Spinal cord (tissue), 3 donors: ENCODE measurements around the genes TMEM95, SPEM1 and ALOXE3.

DNA sequence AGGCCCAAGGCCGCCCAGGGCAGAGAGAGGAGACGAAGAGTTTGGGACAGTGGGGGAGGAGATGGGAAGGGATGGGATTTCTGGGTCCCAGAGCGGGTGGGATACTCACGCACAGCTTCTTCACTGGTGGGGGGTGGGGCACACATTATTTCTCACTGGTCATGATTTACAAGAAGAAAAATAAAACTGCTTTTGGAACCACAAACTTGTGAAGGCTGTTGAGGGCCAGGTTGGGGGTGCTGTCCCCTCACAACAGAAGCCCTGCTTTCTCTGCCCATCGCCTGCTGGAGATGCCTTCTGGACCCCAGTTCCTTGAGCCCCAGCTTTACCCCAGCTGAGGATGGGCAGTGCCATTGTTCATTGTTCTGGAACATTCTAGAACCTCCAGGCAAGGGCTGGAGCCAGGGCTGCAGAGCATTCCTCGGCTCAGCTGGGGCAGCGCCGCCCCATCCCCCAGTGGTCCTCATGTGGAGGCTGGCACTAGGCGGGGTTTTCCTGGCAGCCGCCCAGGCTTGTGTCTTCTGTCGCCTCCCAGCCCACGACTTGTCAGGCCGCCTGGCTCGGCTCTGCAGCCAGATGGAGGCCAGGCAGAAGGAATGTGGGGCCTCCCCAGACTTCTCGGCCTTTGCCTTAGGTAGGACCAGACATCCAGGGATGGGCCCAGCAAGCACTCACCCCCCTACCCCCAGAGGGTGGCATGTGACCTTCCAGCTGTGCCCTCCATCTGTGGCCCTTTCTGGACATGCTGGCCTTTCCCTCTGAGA, at the start of gene TMEM95:
TSS of gene TMEM95 (plus strand) at position 417 of the 764 bp plus-strand sequence.
- PRO-cap, result no peak
- RAMPAGE, long total RNA, result no peak

GRCh38 chr17:7383718-7384746, 3.1 kb downstream of the TNK1 start:
- PRO-cap, result no peak
- RAMPAGE, long total RNA, result no peak

DNA sequence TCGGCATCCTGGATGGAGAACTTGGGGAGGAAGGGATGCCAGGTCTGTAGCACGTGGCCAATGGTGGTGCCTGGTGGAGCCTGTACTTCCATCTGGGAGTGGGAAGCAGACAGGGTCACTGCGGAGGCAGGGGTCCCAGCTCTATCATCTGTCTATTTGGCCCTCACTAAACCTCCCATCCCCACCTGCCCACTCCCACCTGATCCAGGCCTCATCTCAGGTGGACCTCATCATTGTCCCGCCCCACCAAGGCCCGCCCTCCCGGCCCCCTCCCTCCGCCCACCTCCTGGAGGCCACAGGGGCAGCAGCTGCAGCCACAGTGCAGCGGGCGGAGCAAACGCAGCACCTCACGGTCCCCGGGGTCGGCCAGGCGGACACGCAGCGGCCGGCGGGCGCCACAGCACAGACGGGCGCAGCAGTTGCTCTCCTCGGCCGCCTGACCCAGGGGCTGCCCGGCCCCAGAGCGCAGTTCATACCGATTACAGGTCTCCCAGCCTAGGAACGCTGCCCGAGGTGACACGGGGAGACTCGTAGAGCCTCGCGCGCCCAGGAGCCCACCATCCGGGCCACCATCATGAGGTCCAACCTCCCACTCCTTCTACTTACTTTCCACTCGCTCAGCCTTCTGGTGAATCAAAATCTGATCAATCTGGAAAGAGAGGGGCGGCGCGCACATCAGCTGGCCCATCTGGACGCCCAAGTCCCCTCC, 1.3 kb downstream of the PLSCR3 start:
- PRO-cap, result no peak
- RAMPAGE, long total RNA, result no peak

- PRO-cap, result no peak
- RAMPAGE, long total RNA, result no peak
Observed at GRCh38 chr17:7404201-7404291, 149 bp upstream of the TMEM256 start.

GRCh38 chr17:7420271-7420490, at the start of gene SPEM1:
Gene SPEM1 (plus strand): TSS chr17:7420324.
- PRO-cap, result no peak
- RAMPAGE, long total RNA, result no peak

- PRO-cap, result no peak
- RAMPAGE, long total RNA, result no peak
Observed at GRCh38 chr17:7475596-7476113, 3.8 kb downstream of the ZBTB4 start.

DNA sequence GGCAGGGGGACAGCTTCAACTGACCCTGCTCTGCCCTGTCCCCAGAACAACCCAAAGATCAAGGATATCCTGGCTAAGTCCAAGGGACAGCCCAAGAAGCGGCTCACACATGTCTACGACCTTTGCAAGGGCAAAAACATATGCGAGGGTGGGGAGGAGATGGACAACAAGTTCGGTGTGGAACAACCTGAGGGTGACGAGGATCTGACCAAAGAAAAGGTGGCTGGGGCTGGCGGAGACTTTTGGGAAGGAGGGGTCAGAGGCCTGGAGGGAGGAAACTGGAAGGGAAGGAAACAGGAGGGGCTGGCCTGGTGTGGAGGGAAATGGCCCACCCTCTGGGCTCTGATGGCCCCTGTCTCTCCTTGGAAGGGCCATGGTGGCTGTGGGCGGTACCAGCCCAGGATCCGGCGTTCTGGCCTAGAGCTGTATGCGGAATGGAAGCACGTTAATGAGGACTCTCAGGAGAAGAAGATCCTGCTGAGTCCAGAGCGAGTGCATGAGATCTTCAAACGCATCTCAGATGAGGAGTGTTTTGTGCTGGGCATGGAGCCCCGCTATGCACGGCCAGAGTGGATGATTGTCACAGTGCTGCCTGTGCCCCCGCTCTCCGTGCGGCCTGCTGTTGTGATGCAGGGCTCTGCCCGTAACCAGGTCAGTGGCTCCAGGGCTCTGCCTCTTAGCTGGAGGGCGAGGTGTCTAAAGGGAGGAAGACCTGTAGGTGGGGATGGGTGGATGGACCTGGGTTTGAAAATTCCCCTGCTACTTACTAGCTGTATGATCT, 15.3 kb downstream of the SLC35G6 start:
- PRO-cap, result no peak
- RAMPAGE, long total RNA, result no peak

- PRO-cap, result no peak
- RAMPAGE, long total RNA, result no peak
Observed at GRCh38 chr17:7548383-7548745, 494 bp upstream of the TNFSF12 start.

GRCh38 chr17:7574085-7574352, 1.4 kb downstream of the EIF4A1 start:
- PRO-cap, result no peak
- RAMPAGE, long total RNA, result no peak

- PRO-cap, result no peak
- RAMPAGE, long total RNA, result no peak
Observed at GRCh38 chr17:7585639-7586229, 2.1 kb downstream of the MPDU1 start.

GRCh38 chr17:7627925-7628287, 285 bp upstream of the SAT2 start:
- PRO-cap, result no peak
- RAMPAGE, long total RNA, result no peak

DNA sequence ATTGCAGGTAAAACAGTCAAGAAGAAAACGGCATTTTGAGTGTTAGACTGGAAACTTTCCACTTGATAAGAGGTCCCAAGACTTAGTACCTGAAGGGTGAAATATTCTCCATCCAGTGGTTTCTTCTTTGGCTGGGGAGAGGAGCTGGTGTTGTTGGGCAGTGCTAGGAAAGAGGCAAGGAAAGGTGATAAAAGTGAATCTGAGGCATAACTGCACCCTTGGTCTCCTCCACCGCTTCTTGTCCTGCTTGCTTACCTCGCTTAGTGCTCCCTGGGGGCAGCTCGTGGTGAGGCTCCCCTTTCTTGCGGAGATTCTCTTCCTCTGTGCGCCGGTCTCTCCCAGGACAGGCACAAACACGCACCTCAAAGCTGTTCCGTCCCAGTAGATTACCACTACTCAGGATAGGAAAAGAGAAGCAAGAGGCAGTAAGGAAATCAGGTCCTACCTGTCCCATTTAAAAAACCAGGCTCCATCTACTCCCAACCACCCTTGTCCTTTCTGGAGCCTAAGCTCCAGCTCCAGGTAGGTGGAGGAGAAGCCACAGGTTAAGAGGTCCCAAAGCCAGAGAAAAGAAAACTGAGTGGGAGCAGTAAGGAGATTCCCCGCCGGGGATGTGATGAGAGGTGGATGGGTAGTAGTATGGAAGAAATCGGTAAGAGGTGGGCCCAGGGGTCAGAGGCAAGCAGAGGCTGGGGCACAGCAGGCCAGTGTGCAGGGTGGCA, 13.7 kb downstream of the TP53 start:
- PRO-cap, result no peak
- RAMPAGE, long total RNA, result no peak

DNA sequence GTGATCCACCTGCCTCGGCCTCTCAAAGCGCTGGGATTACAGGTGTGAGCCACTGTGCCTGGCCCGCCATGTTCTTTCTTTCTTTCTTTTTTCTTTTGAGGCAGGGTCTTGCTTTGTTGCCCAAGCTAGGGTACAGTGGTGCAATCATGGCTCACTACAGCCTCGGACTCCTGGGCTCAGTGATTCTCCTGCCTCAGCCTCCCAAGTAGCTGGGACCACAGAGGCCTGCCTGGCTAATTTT, 9.2 kb downstream of the TP53 start:
- PRO-cap, result no peak
- RAMPAGE, long total RNA, result no peak

DNA sequence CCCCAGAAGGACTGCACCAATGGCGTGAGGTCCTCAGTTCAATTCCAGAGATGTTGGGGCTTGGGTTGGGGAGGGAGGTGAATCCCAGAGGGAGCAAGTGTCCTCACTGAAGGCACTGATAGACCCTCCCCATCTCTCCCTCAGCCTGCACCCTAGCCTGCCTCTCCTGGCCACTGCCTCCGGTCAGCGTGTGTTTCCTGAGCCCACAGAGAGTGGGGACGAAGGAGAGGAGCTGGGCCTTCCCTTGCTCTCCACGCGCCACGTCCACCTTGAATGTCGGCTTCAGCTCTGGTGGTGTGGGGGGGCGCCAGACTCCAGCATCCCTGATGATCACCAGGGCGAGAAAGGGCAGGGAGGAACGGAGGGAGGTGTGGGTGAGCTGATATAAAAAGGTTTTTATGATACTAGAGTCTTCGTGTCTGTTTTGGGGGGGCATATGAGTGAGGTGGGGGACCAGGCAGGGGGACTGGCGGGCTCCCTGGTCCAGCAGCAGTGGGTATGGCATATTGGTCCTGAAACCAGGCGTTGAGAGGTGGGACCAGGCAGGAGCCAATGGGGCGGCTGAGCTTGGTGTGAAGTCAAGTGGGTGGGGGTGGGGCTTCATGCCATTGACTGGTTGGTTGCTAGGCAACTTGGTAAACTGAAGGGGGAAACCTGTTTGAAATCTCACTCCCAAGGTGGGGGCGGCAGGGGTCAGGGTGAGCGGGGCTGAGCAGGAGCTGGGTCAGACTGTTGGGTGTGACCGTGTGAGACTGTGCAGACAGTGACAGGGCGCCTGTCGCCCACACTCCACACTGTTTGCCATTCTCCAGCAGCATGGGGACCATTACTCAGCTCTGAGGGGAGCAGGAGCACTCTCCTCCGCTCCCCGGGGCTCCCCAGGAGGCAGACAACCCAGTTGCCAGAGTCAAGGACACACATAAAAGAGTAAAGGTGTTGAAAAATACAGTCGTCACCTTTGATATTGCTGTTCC, 1.6 kb upstream of the EFNB3 start:
- PRO-cap, result no peak
- RAMPAGE, long total RNA, result no peak

GRCh38 chr17:7839673-7840421, 5.8 kb downstream of the KDM6B start:
- PRO-cap, result no peak
- RAMPAGE, long total RNA, result no peak

DNA sequence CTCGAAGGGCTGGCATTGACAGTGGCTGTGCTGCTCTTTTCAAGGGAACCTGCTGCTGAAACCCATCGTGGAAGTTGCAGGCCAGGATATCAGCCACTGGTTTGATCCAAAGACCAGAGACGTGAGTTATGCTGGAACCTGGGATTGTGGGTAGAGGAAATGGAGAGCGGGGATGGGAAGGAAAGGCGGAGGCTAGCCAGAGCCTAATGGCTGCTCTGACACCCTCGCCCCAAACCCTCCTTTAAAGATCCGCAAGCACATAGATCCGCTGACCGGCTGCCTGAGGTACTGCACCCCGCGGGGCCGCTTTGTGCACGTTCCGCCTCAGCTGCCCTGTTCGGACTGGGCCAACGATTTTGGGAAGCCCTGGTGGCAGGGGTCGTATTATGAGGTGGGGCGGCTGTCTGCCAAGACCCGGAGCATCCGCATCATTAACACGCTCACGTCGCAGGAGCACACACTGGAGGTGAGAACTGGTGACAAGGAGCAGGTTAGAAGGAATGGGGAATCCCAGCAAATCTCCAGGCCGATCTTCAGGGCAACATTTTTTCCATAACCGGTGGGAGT, 639 bp downstream of the CYB5D1 start:
- PRO-cap, result no peak
- RAMPAGE, long total RNA, result no peak

DNA sequence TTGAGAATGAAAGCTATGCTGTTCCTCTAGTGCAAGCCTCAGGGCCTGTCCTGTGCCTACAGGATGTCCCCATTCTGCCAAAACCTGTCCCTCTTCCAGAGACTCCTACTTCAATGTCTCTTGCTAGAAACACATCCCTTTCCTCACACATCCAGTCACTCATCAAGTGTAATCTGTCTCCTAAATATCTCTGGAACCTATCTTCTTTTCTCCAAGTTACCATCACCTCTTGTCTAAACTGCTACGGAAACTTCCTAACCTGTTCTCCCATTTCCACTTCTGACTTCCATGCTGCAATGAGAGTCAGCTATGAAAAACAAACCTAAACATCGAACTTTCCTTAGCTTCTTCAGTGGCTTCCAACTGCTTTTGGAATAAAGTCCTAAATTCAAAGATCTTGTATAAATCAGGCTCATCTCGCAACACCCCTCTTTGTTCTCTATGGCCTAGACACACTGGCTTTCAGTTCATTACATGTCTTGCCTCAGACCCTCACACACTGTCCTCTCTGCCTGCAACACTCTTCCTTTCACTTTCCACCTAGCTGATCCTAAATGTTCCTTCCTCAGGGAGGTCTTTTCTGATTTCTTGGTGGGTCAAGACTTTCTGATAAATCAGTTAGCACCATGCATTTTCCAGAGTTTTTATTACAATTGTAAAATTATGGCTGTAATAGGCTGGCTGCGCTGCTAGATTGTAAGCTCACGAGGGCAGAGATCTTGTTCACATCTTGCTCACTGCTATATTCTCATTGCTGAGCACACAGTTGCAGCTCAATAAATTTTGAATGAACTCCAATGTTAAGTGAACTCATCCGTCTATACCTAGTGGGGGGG, 3.9 kb downstream of the CYB5D1 start:
- PRO-cap, result no peak
- RAMPAGE, long total RNA, result no peak

GRCh38 chr17:8103209-8103979, 14.9 kb downstream of the ALOXE3 start:
- PRO-cap, result no peak
- RAMPAGE, long total RNA, result no peak

GRCh38 chr17:8117538-8118742, at the start of gene ALOXE3:
Gene ALOXE3 (minus strand): TSS chr17:8118514.
- PRO-cap, result no peak
- RAMPAGE, long total RNA, result no peak

DNA sequence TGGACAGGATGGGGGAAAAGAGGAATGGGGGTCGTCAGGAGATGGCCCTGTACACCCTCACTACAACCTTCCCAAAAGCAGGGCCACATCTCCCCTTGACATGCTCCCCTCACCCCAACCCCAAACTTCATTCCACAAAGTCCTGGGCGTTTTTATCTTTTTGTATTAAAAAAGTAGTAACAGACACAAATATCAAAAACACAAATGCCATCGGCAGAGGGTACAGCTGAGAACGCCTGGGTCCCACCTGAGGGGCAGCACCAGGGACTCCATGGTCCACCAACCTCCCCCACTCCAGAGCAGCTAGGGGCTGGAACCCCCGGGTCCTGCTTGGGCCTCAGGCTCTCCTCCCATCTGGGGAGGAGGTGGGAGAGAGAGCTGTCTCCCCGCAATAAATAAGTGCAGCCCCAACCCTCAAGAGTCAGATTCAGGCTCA, 11.9 kb downstream of the PER1 start:
- PRO-cap, result no peak
- RAMPAGE, long total RNA, result no peak